BE2C (cell line): ENCODE results near the gene UGCG.

- RRBS: no CpG with 5 or more reads among the region's 19 CpGs
Observed at GRCh38 chr9:108626582-108627309, 229.0 kb downstream of the ACTL7B start.

DNA sequence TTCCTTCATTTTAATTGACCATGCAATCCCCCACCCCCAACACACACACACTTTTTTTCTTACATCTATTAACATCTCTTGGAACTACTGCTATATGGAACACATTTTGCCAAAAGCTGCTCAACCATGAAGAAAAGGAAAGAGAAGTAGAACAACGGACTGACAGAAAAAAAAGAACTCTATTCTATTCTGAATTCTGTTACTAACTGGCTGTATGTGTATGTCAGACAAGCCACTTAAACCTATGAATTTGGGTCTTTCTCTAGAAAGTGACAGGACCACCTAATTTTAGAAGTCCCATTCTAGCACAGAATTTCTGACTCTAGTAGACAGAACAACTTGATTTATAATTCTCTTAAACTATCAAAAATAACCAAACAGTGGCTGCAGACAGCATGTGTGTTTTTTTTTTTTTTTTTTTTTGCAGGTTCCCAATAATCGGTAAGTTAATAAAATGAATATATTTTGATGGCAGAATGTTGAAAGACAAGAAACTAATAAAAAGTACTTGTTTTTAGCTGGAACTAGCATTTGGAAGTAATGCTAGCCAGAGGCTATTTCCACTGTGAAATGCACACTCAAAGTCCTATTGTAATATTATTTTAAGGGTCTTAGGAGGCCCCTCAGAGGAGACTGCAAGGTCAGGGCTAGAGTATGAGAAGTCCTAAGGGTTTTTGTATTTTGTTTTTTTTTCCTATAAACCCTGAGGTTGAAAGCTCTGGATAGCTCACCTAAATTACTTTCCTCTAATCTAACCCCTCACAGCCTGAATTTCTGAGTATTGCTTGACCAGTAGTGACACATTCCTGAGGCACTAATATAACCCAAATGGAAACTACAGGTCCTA is 3.2 kb upstream of the CTNNAL1 start:
- RRBS: no CpG with 5 or more reads among the region's 2 CpGs

- RRBS: no CpG with 5 or more reads among the region's 1 CpG
Observed at GRCh38 chr9:109080812-109081011, 39.0 kb downstream of the TMEM245 start.

DNA sequence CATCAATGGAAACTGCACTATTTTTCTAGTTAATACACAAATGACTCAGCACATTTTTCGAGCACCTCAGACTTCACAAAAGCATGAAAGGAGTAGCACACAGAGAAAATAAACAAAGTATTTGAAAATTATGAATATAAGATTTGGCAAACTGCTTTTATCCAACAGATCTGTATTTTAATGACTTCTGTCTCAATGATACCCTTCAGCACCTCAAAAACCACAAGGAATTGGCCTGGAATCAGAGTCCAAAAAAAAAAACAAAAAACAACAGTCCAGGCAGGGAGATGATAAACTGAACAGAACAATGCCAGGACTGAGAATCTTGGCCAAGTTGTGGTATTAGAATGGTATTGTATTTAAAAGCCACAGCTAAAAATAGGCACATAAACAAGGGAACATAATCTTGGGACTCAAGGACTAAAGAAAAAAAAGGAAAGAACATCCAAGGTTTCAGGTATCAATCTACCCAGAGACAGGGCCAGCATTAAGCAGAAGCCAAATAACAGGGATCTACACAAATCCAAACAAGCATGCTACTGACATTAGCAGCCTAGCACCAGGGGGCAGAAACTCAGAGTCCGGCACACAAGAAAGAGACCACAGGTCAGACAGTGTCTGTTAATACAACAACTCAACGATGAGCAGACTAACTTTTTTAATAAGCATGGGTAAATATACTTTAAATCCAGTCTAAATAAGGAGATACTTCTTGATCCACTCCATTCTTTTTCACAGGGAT is 21.3 kb downstream of the TMEM245 start:
- RRBS: no CpG with 5 or more reads among the region's 3 CpGs

DNA sequence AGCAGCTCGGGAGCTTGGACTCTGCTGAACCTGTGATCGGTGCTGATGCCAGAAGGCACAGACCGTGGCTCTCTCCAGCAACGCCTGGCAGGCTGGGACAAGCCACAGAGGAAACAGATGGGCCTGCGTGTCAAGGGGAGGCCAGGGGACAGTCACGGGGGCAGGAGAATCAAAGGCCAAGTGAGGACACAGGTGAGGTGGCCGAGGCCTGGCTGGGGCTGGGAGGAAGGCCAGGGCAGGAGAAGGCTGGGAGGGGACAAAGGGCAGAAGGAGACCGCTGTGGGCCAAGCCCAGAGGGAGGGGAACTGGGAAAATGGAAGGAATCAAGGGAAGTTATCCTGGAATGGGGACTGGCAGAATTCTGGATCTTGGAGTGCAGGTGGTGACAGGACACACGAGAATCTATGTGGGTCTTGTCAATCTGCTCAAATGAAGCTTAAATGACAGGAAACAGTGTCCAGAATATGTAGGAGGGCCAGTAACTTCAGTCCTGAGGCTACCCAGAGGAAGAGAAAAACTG is 43.3 kb downstream of the EPB41L4B start:
- RRBS: no CpG with 5 or more reads among the region's 9 CpGs

DNA sequence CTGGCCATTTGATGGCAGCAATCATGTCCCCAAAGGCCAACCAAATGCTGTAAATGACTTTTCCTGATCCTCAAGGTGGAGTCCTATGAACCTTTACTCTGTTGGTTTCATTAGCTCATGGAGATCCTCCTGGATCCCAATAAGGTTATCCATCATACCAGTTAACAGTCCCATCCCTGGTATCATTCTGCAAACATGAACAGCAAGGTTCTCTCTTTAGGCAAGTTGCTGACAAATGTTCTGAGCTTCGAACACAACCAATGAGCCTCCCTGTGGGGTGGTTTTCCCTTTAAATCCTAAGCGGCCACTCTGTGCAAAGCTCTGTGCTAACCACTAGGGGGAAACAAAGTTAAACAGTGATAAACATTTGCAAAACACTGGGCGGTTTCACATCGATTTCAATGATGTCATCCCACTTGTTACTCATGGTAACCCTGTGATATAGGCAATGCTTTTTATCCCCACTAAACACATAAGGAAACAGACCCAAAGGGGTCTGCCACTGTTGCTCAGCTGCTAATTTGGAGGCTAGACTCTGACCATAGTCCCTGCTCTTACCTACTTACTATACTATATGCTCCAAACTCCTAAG is 57.4 kb downstream of the PTPN3 start:
- RRBS: no CpG with 5 or more reads among the region's 4 CpGs

- RRBS: no CpG with 5 or more reads among the region's 3 CpGs
Observed at GRCh38 chr9:109488749-109489271, 9.3 kb downstream of the PTPN3 start.

DNA sequence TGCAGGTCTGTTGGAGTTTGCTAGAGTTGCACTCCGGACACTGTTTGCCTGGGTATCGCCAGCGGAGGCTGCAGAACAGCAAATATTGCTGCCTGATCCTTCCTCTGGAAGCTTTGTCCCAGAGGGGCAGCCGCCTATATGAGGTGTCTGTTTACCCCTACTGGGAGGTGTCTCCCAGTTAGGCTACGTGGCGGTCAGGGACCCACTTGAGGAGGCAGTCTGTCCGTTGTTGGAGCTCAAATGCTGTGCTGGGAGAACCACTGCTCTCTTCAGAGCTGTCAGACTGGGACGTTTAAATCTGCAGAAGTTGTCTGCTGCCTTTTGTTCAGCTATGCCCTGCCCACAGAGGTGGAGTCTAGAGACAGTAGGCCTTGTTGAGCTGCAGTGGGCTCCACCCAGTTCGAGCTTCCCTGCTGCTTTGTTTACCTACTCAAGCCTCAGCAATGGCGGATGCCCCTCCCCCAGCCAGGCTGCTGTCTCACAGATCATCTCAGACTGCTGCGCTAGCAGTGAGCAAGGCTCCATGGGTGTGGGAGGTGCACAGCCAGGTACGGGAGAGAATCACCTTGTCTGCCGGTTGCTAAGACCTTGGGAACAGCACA is 114.4 kb upstream of the PALM2AKAP2 start:
- RRBS: no CpG with 5 or more reads among the region's 13 CpGs

DNA sequence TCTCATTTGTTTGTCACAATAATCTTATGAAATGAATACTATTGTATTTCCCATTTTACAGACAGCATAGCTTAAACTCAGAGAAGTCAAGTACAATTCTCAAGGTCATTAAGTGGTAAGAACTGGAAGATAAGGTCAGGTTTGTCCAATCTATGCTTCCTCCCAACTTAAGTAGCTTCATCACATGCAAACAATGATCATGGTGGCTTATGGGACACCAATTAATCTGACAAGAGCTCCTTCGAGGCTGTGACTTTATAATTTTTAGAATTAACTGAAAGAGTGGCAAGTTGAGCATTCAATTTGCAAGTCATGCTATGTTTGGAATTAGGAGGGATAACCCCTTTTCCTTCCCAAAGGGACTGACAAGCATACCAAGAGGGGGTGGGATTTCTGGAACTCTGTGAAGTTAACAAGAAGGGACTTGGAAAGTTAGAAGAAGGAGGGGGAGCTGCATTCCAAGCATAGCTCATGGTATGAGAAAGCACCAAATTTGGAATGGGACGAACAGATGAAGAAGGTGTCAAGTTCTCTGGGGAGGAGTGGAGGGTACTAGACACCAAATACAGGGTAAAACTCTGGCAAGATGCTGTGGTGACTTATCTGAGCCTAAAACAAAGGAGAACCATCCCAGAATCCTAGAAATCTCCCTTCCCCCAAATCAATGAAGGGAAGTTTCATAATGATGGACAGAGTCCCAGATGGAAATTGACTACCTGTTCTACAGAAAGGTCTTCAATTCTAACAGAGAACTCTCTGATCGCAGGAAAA is 8.9 kb upstream of the PALM2AKAP2 start:
- RRBS: no CpG with 5 or more reads among the region's 3 CpGs

DNA sequence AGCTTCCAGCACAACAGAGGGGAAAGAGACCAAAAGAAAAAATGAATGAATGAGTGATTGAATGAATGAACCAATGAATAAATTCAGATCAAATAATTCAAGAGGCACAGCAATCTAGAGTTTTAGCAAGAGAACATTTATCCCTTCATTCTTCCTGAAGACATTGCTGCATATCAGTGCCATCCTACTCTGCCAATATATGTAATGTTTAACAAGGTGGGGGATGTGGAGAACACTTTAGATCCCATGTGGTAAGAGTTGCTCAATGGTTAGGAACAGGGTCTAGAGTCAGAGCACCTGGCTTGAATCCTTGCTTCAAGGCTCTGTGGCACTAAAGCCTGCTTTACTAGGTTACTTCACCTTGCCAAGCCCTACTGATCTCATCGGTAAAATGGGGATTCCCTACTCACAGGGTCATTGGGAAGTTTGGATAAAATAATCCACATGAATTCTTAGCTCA is 142.6 kb downstream of the PALM2AKAP2 start:
- RRBS: no CpG with 5 or more reads among the region's 1 CpG

GRCh38 chr9:109997574-109998047 is 210.3 kb downstream of the C9orf152 start:
- RRBS: no CpG with 5 or more reads among the region's 5 CpGs

DNA sequence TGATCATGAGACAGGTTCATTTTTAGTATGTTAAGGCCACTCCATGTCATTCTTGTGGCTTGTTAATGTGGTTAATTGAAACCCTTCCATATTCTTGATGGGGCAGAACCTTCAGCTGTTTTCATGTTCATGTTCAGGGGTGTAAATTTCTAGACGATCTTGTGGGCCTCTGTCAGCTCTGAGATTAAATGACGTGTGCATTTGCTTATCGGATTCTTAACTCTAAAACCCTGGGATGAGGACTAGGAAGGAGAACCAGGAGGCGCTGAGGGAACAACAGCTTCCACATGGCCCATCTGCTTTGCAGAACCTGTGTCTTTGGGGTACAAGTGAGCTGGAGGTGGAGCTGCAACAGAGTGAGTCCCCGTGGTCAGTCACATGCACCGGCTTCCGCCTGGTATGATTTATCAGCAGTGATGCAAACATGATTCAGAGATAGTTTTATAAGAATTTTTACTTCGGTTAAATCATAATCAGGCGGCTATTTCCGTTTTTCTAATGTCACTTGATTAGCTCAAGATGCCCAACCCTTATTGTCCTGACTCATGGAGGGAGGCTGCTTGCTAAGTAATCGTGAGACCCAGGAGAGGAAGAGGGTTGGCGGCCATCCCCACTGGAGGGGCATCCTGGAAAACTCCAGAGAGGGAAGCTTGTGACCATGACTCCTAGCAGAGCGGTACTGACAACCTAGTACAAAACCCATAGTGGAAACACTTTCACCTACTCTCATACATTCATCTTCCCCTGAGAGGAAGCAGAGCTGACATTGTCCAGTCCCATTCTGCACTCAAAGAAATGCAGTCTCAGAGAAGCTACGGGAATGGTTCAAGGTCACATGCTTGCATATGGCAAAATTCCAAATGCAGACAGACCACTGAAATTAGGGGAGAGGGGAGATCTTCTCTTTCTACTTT is 138.3 kb downstream of the C9orf152 start:
- RRBS: no CpG with 5 or more reads among the region's 14 CpGs

DNA sequence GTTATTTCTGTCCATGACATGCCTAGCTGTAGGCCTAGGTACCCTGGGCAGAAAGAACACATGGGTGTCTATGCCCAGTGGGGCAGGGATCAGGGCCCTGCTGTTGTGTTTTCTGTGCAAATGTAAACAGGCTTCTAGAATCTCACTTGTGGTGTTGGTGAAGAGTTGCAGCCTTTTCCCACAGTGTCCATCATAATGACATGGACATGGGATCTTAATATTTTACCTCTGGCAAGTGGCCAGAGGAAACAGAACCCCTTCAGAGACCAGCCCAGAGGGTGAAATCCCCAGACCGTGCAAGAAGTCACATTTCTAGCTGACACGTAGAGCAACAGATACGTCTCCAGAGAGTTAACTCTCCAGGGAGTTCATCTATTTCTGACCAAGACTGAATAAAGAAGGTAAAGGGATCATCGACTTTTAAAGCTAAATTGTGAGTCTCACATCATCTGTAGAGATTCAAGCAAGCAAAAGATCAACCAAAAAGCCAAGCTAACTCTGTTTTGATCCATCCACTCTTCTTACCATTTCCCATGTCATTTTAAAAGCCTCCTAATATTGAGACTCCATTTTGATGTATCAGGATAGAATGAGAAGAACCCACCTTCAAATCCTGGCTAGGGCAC is 79.0 kb downstream of the C9orf152 start:
- RRBS: no CpG with 5 or more reads among the region's 4 CpGs

DNA sequence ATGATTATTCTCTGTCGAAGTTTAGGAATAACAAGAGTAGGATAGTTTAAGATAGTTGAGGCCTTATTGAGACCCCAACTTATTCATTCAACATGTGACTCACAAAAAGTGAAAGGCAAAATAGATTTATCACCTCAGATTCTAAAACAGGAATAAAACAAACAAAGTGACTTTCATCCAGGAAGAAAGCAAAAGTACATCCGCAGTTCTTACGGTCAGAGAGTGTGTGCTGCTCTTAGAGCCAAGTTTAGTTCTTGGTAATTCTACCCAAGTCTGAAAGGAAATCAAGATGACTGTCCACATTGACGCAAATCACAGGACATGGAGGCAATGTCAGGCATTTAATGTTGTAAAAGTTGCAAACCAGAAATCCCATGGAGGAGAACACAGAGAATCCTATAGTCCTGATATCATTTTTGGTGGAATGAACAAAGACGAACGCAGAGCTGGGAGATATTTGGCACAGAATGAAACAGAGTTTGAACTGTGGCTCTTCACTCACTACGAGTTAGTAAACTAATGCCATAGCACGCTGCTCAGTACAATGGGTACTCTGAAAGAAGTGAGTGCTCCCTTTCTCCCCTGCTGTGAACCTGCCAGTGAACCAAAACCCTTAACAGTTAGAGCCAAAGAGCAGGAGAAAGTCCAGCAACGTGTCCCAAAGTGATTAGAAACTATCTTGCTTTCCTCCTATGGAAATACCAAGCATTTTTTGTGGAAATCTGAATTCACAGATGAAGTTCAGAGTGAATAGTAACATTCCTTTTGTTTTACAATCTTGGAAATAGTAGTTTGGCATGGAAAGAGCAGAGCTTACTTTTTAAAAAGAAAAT is 74.2 kb downstream of the MUSK start:
- RRBS: no CpG with 5 or more reads among the region's 9 CpGs

- RRBS: no CpG with 5 or more reads among the region's 2 CpGs
Observed at GRCh38 chr9:110750054-110750811, 81.6 kb downstream of the MUSK start.

- RRBS: no CpG with 5 or more reads among the region's 1 CpG
Observed at GRCh38 chr9:110897386-110897901, 140.8 kb downstream of the LPAR1 start.

DNA sequence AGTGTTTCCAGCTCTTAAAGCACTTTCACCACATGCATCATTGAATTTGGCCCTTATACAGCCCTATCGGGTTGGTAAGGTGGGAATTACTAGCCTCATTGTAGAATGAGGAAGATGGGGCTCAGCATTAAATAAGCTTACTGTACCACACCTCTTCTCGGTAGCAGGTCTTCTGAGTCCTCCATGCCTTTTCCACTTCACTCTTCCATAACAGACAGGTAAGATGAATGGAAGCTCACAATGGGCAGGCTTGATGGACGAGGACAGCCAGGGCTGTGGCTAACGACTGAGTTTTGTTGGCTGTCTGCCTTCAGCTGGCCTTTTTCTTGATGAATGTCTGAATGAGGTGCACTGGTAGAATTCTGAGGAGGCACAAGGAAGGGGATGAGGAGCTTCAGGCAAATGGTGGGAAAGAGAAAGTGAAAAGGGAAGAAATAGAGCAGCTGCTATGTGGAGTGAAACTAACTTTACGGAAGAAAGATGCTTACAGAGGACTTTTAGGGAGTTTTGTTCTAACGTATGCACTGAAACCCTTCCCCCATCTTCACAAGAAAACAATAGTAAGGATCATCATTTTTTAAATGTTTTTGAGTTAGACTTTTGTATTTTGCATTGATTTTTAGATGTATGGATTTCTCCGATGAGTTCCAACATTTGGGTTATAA is 45.4 kb downstream of the OR2K2 start:
- RRBS: no CpG with 5 or more reads among the region's 7 CpGs

DNA sequence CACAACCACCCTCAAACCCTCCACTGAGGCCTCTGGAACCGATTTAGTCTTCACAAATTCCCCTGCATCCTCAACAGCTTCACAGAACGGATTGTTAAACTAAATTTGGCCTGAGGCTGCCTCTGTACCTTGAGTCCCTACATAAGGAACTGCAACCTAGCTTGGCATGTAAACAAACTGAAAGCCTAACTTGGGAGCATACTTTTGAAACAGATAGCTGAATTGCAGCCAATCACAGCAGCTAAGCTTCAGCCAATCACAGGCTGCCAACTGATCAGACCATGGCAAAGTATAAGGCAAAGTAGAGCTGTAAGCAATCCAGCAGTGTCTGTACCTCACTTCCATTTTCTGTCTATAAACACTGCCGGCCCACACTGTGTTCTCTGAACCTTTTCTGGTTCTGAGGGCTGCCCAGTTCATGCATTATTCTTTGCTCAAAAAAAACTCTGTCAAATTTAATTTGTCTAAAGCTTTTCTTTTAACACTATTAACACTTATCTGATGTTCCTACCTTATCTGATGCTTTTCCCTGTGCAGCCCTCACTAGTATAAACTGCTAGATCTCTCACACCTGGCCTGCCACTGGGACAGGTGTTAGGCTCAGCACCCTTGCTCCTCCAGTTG is 8.9 kb upstream of the ZNF483 start:
- RRBS: no CpG with 5 or more reads among the region's 3 CpGs

- RRBS: 1% methylated on average over 56 of the region's 79 CpGs
Observed at GRCh38 chr9:111895961-111896913, at the start of gene UGCG. TSS of gene UGCG (plus strand) at chr9:111896814.

GRCh38 chr9:111937748-111938960 is 41.5 kb downstream of the UGCG start:
- RRBS: no CpG with 5 or more reads among the region's 18 CpGs